ENCODE data around the genes LCN9 and KCNT1.

- PRO-cap = bidirectional peak, plus-strand start at chr9:134325459, minus-strand start at chr9:134325443
Measured at GRCh38 chr9:134325059-134325793, 1.0 kb upstream of the RXRA start.

DNA sequence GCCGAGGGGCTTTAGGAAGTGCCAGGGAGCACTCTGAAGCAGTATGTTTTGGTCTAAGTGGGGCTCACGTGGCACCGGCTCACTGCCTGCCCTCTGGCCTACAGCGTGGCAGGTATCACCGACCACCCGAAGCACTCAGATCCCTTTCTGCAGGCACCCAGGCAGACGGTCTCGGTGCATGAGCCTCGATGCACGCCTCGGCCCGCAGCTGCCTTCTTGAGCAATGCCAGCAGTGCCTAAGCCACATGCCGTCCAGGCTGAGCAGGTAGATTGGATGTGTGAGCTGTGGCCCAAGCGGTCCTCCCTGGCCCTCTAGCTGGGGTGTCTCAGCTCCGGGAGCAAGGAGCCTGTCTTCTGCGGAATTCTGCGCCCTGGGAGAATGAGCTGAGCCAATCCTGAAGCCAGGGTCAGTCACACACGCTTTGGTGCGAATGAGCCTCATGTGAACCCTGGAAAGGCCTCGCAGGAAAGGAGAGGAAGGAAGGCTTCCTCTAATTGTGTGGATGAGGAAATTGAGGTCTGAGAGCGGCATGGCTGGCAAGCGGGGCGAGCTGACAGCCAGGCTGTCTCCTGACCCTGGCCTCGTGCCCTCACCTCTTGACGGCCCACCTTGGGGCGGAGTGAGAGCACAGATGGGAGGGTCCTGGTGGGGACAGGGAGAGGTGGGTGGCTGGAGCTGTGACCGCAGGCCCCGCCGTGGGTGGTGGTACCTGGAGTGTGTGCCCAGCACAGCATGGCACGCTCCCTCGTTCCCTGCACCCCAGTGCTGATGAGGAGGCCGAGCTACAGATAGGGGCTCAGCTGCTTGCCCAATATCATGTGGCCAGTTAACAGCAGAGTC lies 14.4 kb downstream of the RXRA start:
- PRO-cap = no peak

DNA sequence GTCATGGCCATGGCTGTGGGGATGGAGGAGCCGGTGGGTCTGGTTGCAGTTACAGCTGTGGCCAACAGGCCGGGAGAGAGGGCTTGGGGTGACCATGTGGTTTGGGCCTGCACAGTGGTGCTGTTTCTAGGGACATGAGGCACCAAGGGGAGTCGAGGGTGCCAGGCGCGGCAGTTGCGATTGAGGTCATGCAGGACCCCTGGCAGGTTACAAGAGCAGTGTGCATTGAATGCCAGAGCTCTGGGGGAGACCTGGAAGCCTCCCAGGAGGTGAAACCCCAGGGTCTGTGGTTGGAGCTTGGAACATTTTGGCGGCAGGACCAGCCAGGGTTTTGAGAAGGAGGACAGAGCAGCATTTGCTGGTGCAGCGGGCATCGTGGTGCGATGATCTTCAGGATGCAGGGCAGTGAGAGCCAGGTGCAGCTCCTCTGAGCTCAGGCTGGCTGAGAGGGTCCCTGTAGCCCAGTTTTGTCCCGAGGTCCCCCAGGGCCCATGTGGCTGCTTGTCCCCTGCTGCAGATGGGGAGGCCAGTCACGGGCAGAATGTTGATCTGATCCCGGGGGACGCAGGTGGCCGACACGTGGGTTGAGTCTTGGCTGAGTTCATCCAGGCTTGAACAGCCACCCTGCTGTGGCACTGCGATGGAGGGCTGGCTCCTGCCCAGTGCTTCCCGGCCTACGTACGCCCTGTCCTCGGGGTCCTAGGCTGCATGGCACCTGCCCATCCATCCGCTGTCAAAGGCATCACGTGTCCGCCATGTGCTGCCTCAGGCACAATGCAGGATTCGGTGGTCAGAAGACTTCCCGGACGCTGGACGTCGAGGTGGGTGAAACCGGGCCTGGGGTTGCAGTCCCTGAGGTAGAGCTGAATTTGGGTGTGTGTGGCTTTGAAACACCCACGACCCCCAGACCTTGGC lies 22.0 kb downstream of the RXRA start:
- PRO-cap = no peak

GRCh38 chr9:134382489-134383027 lies 56.3 kb downstream of the RXRA start:
- PRO-cap = bidirectional peak, plus-strand start at chr9:134382895, minus-strand start at chr9:134382812

GRCh38 chr9:134403631-134404897 lies 77.8 kb downstream of the RXRA start:
- PRO-cap = no peak

- PRO-cap = no peak
Measured at GRCh38 chr9:134443231-134443753, 117.0 kb downstream of the RXRA start.

- PRO-cap = bidirectional peak, plus-strand start at chr9:134456671, minus-strand start at chr9:134456275
Measured at GRCh38 chr9:134455869-134456894, 129.9 kb downstream of the RXRA start.

- PRO-cap = bidirectional peak, plus-strand start at chr9:134552199, minus-strand start at chr9:134551969; unidirectional peak, plus-strand start at chr9:134552375
Measured at GRCh38 chr9:134551692-134552649, 89.6 kb upstream of the COL5A1 start.

DNA sequence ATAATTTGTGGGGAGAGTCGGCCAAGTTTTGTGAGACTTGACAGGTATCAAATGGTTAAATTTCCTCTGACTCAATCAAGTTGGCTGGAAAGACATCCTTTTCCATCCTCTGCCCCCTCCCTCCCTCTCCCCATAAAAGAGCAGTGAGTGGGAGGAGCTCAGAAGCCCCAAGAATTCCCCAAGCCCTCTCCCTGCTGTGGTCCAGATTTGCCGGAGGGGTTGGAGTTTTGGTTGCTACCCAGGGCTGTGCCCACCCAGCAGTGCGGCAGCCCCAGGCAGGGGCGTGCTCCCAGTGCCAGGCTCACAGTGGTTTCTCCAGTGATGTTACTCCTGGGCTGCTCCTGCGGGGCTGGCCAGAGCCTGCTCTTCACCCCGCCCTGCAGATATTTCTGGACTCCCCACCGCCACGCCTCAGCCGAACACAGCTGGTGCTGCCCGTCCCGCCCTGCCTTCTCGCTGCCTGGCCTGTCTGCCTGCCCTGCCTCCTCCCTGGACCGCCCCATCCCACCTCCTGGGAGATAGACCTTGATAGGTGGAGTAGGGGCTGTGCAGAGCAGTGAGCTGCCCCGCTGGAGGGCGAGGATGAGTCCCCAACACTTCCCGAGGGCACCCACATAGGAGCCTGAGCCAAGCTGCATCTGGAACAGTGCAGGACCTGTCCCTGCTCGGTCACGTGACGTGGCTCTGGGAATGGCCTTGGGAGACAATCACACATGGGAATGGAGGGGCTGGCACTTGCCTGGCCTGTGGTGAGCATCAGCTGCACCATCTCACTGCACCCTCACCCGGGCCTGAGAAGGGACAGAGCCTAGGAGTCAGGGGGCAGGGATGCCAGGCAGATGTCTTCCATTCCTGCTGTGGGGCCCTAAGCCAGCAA lies 3.5 kb downstream of the COL5A1 start:
- PRO-cap = no peak

DNA sequence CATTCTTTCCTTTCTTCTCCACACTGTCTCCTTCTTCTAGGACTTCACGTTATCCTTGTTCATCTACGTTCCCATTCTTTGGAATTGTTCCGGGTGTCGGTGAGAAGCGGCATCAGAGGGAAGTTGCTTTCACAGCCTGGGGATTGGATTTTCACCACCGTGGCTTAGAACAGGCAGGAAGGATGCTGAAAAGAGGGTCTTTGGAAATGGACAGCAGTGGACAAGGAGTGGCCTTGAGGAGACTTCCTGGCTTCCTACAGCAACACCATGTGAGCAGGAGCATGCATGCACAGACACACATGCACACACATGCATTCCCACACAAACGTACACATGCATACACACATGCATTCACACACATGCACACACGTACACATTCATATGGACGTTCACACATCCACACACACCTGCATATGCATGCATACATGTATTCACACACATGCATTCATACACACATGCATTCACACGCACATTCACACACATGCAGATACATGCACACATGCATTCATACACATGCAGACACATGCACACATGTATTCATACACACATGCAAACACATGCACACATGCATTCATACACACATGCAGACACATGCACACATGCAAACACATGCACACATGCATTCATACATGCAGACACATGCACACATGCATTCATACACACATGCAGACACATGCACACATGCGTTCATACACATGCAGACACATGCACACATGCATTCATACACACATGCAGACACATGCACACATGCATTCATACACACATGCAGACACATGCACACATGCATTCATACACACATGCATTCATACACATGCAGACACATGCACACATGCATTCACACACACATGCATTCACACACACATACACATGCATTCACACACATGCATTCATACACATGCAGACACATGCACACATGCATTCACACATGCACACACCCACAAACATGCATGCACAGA lies 105.8 kb downstream of the COL5A1 start:
- PRO-cap = no peak

GRCh38 chr9:134784550-134785562 lies 95.8 kb upstream of the FCN2 start:
- PRO-cap = no peak

DNA sequence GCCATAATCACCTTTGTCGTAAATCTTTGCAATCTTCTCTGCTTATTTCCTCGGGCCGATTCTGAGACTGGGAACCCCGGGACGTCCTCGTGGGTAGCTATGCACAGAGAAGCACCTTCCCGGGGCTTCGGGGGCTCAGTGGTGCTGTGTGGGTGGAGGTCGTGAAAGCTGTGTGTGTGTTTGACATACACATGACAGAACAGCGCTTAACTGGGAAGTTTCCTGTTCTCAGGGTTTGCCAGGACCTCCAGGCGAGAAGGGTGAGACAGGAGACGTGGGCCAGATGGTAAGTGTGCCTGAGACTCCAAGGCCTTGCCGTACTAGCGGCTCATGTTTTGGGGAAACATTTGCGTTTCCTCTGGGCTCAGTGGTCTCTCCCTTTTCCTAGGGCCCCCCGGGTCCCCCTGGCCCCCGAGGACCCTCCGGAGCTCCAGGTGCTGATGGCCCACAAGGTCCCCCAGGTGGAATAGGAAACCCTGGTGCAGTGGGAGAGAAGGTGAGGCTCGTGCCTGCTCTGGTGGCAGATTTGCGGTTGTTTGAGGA lies 68.3 kb upstream of the FCN2 start:
- PRO-cap = no peak

GRCh38 chr9:134842167-134842540 lies 38.5 kb upstream of the FCN2 start:
- PRO-cap = no peak

DNA sequence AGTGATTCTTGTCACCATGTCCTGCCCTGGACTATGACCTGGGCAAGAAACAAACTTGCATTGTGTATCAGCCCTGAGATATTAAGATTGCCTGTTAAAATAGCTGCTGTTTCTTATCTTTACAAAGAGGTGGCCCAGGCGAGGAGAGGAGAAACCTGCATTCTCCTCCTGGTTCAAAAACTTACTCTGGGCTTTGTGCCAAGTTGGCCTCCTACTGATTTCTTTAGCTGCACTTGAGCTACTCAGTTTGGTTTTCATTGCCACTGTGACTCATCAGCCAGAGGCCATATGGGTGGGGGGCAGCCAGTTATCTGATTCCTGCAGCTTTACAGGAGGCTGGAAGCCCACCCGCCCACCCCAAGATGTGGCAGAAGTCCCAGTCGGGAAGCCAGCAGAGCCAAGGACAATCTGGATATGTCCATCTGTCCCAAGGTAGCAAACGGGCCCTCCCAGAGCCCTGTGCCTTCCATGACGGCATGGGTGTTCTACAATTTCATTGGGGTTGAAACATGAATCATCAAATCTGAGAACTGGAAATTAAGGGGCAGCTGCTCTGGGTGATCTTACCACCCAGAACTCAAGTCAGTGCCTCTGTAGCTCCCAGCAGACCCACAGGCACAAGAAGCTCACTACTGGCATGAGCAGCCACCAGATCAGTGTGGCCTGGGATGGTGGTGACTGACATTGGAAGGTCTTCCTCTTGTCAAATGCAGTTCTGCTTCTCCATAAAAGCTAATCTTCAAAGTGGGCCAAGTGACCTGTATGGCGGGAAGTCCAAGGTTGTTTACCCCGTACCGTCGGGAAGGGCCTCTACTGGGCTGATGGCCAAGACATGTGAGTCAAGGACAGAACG lies 15.5 kb downstream of the FCN2 start:
- PRO-cap = no peak

GRCh38 chr9:135102996-135103335 lies 15.5 kb downstream of the OLFM1 start:
- PRO-cap = no peak

DNA sequence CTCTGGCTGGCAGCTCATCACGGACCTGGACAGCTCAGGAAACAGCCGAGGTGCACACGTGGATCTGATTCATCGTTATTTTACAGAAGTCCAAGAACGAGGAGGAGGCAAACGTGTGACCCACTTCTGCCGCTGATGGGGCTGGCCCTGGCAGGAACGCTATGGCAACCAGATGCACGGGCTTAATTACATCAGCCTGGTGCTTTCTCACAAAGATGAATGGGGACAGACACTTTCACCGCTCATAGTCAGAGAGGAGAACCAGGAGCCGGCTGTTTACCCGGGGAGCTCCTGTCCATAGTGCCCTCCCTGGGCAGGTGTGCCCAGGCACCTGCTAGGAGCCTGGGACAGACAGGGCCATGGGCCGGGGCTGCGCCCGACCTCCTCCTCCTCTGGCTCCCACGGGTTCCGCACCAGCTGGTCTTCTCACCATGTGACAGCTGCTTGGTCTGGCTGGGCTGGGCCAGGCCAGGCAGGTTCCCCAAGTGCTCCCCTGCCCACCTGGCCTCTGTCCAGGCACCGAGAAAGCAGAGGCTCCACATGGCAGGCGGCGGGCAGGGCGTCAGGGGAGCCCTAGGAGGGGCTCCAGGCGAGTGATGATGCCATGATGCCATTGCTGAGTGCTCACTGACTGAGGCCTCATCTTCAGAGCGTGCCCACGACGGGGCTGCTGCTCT lies 59.9 kb downstream of the OLFM1 start:
- PRO-cap = no peak

DNA sequence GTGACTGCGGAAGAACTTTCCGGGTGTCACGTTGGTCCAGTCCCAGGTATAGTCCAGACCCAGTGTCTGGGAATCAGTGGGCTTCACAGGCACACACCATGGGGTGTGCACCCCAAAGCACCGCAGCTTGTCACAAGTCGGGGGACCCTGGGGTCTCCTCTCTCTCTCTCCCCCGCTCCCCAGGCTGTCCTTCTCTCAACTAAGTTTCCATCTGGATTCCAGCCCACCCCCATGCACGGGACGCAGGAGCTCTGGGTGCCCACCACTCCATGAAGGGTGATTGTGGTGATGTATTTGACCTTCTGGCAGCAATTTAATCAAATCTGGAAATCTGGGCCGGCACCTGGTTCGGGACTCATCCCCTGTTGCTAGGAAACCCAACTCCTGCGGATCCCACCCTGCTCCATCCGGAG lies 106.0 kb upstream of the PPP1R26 start:
- PRO-cap = no peak

DNA sequence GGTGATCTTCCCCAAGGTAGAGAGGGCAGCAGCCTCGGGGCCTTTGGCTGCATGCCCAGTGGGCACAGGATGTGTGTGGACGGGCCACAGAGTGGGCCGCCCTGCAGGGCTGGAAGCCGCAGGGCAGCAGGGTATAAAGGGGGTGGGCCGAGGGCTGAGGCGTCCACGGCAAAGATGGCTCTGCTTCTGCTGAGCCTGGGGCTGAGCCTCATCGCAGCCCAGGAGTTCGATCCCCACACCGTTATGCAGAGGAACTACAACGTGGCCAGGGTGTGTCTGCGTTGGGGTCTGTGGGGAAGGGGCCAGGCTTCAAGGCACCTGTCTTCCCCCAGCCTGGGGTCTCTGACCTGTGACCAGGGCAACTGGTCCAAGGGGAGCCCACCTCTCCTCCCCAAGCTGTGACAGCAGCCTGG lies at the start of gene LCN9:
Gene LCN9, plus strand, starts transcription at position 162 of the 413 bp plus-strand sequence.
- PRO-cap = no peak

DNA sequence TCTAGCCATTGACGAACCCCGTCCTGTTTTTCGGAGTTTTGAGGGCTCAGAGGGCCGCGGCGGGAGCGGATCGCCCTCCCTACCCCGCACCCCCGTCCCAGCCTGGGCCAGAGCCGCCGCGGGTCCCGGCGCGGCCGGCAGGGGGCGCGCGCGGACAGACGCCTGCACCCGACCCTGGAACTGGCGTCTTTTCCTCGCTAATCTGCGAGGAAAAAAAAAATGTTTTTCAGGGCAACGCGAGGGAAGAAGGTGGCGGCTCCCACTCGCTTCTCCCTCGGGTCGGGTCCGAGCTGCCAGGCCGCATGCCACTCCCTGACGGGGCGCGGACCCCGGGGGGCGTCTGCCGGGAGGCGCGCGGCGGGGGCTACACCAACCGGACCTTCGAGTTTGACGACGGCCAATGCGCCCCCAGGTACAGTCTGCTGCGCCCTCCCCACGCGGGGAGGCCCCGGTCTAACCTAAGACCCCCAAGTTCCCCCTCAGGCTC lies at the start of gene KCNT1:
Gene KCNT1, plus strand, starts transcription at position 229 of the 487 bp plus-strand sequence.
- PRO-cap = no peak

DNA sequence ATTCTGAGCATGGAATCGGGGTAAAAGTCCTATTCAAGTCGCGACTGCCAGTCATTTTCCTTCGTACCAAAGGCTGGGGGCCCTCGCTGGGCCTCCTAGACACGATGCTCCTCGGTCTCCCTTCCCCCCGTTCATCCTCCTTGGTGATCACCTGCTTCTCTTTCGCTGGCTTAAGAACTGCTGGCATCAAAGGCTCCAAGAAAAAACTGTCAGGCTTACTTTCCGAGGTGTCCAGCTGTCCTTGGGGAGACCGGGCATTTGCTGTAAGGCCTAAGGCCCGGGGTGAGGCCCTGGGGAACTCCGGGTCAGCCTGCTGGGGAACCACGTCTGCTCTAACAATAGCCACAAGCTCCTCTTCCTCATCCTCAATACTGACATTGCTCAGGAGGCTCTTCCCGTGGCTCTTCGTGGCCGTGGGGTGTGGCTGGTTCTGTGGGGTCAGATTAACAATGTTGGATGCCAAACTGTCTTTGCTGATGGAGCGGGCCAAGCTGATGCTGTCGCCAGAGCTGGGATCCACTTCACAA lies 84.6 kb downstream of the CAMSAP1 start:
- PRO-cap = no peak